ENCODE measurements around a stretch of chr4.

- PRO-cap: no peak
Observed at GRCh38 chr4:84727141-84727860, 144.4 kb downstream of the CDS1 start.

GRCh38 chr4:84734837-84735214, 151.9 kb downstream of the CDS1 start:
- PRO-cap: no peak

DNA sequence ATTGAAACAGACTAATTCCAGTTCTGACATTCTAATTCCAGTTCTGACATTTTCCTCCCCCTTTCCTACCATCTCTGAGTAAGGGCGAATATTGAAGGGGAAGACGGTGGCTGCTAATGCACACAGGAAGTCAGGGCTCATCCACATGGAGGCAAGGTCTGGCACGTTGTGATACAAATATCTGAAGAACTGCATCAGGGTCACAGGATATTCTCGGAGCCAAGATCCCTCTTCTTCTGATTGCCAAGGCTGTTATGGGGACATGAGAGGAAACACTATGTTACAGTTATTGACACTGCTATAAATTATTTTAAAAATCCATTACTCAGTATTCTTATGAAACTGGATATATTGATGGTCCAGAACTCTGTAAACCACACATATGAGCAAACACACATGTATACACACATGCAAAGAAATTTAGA, 170.7 kb downstream of the CDS1 start:
- PRO-cap: no peak

GRCh38 chr4:85147592-85147950, 181.1 kb upstream of the WDFY3 start:
- PRO-cap: no peak

GRCh38 chr4:85514383-85514776, 39.4 kb downstream of the ARHGAP24 start:
- PRO-cap: no peak

GRCh38 chr4:85762245-85762543, 287.2 kb downstream of the ARHGAP24 start:
- PRO-cap: unidirectional peak, plus-strand start at chr4:85762389

DNA sequence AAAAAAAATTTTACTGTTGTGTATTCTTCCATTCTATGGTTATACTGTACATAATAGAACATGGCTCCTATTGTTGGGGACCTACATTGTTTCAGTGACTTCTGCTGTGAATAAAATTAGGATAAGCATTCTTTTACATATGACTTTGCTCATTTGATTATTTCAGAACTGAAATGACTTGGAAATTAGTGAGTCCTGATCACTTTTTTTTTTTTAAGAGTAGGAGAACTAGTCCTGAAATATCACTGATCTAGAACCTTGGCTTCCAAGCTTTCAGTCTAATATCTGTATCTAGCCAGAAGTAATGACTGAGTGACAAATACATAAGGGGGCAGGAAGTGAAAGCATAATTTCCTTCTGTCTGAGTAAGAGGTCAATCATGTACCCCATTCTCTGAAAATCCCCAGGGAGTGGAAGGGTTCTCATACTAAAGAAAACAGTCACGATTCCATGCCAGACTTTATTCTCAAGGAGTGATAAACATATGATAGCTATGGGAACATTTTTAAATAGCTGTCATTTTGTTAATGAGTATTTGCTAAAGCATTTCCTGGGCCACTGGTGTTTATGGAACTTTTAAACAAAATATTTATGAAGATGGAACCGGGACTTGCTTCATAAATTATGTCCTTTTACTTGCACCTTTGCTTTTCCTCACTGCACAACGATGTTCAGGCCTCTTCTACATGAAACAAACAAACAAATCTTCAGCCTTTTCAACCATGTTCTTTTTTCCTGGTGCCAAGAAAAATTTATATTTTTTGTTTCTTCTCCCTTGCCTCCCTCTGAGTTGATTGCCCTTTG, 308.5 kb downstream of the ARHGAP24 start:
- PRO-cap: no peak

GRCh38 chr4:85882423-85883044, 407.6 kb downstream of the ARHGAP24 start:
- PRO-cap: no peak

- PRO-cap: no peak
Observed at GRCh38 chr4:85953475-85953905, 406.4 kb downstream of the MAPK10 start.

- PRO-cap: no peak
Observed at GRCh38 chr4:86302154-86302644, 57.7 kb downstream of the MAPK10 start.

- PRO-cap: no peak
Observed at GRCh38 chr4:86596800-86597331, 2.8 kb downstream of the PTPN13 start.

DNA sequence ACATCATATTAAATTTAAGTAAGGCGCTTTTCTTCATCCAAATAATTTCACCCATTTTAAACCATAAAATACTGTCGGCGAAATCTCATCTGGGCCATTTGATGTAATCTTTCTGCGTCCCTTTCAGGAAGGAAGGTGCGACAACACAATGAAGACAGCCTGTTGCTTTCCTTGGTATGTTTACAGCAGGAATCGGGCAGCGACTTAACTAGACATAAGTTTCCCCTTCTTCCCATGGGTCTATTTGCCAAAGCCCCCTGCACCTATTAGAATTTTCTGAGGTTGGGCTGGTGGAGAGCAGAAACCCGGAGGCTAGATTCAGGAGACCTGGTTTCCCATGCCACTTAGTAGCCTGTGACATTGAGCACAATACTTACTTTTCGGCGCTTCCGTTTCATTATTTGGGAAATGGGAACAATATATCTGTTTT, 686 bp upstream of the AFF1 start:
- PRO-cap: unidirectional peak, plus-strand start at position 126 of the sequence

- PRO-cap: bidirectional peak, plus-strand start at chr4:86935384, minus-strand start at chr4:86935342; bidirectional peak, plus-strand start at chr4:86935541, minus-strand start at chr4:86935564; bidirectional peak, plus-strand start at chr4:86936011, minus-strand start at chr4:86935947
Observed at GRCh38 chr4:86935266-86936045, 645 bp downstream of the AFF1 start.

DNA sequence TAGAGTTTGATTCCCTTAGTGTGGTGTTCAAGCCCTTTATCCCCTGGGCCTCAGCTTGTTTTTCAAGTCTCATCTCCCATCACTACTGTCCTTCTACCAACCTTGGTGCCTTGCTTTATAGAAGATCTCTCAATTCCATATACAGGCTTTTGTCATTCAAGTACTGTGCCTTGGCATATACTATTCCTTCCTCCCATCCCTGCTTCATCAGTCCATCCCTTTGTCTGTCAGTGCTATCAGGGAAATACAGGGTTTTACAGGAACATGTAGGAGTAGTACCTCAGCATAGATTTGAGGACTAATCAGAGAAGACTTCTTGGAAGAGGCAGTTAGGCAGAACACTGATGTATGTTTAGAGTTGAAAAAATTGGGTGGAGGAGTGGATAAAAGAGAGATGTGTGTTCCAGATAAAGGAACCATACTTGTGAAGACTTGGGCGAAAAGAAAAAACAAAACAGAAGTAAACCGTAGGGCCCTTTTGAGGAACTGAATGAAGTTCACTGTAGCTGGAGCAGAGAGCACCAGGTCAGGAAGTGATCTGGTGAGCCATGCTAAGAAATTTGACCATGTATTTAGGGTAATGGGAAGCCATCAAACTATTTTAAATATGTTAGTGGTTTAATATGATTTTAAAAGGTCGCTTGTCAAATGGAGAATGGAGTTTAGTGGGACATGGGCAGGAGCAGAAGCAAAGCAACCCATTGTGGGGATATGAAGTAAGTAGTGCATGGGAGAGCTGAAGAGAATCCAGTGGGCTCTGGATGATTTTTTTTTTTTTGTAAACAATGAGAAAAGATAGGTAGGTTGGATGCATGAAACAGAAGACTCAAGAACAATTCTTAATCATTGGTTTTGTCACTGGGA, 32.3 kb downstream of the AFF1 start:
- PRO-cap: no peak

DNA sequence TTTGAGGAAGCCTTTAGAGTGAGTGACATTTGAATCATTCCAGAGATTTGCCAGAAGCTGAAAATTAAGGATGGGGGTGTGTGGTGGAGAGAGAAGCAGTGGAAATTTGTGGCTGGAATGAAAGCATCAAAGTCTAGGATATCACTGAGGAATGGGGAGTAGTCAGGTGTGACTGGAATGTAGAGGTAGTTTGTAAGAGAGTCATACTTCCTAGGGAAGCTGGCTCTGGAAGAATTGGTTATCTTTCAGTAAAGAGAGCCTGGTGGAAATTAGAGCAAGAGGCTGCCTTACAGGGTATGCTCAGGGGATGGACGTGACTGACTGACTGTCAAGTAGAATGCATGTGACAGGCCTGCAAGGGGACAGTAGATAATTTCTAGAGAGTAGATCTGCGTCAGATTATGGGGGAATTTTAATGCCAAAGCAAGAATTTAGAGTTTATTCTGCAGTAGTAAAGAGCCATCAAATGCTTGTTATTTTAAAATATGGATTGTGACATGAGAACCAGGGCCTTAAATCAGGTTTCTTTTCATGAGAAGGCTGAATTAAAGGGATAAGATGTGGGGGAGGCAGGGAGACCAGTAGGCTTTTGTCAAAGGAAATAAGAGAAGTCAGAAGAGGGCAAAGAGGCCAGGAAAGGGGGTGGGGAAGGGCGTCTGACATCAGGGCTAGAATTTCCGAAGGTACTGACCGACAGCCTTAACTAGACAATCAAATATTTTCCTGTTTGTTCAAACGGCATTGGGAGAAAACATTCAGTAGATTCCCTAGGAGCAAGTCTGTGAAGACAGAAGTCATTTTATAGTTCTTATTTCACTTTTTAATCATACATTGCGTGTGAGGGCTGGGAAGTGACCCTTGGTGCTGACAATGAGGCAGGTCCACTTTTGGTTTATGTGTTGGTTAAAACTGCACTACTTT, 109.9 kb downstream of the AFF1 start:
- PRO-cap: no peak

- PRO-cap: no peak
Observed at GRCh38 chr4:87054706-87055224, 120.0 kb downstream of the AFF1 start.

GRCh38 chr4:87121664-87122151, 98.7 kb downstream of the KLHL8 start:
- PRO-cap: no peak

DNA sequence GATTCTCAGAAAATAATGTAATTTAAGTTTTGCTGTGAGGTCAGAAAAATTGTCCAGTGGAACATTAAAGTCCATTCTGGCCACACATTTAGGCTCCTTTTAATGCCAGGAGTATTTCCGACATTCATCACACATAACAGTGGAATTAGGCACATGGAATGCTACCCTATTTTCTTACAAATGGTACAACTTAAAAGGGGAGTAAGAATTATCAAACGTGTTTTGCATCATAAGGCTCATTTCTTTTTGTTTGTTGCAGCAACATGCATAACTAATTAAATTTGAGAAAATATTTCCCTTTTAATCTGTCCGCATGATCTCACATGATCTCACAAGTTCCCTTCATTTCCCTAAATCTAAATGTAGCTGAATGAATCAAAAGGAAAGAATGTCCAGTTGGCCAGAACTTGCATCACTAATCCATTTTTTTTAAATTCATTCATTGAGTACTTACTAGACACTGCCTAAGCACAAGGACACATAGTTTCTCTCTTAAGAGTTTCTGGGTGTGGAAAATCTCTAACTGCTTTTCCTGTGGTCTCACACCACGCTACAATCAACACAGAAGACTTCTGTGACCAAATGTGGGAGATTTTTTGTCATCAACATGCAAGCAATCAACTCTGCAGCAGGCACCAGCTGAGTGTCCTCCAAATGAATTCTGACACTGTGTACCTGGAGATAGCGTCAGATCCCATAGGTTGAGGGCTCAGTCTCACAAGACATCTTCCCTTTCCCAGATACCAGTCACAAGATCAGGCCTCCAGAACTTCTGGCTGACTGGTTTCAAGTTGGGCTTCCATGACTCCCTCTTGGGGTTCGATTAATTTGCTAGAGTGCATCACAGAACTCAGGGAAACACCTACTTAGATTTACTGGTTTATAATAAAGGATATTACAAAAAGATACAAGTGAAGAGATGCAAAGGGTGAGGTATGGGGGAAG, 21.9 kb downstream of the SPARCL1 start:
- PRO-cap: no peak

DNA sequence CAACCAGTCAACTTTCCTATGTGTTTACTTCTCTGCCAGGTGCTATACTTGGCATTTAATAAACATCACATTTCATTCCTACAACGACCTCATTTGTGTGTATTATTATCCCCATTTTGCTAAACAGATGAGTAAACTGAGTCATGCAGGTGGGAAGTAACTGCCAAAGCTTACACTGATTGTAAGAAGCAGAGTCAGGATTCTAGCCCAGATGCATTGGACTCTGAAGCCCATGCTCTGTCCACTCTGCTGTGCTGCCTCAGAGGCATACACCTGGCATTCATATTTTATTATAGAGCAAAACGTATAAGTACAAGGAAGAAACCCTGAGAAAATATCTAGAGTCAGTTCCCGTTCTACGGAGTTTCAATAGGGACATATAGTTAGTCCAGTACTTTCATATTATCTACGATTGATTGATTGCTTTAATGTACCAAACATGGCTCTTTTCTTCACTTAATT, 2.7 kb downstream of the SPARCL1 start:
- PRO-cap: no peak

DNA sequence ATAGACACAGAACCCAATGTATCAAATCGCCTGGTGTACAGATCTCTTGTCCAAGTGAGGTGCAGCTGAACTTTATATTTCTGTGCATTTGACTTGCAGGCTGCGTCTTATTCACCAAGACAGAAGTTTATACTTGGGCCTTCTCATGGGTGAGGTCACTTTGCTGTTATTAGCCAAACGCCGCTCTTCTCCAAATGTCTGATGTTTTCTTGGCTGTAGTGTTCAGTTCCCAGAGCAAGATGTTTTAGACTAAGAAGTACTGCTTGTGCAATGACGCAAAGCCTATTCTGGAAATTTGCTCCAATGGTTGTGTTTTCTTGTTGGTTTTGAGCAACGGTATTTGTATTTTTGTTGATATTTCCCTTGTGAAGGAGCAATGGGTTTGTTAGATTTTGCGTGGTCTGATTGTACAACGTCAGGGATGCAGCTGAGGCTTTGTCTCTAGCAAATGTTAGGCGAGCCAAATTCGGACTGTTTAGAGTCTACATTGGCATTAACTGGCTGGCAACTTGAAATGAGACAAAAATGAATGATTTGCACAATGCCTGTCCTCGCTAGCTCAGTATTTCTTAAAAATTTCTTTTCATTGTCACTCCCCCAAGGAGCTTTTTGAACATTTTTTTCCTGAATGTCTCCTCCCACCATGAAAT, 11.4 kb upstream of the SPARCL1 start:
- PRO-cap: no peak